Zone of skin (tissue), 1 donor: ENCODE data around the gene DCTN4.

DNA sequence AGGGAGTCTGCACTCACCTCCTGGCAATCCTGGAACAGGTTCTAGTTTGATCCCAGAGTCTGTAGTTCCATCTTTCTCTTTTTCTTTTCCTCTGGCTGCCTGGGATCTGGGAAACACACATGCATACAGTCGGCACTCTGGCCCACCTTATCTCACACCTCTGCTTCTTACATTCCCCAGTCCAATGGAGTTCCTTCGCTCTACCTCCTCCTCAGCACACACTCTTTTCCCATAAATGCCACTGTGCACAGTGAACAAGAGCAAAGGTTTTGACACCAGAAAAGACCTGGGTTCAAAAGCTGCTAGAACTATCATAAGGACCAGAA is 7.7 kb downstream of the RBM22 start:
- RRBS: no CpG with 5 or more reads among the region's 2 CpGs

GRCh38 chr5:150699410-150699880 is 1.4 kb downstream of the RBM22 start:
- RRBS: no CpG with 5 or more reads among the region's 4 CpGs

GRCh38 chr5:150743256-150743574 is 15.6 kb downstream of the DCTN4 start:
- RRBS: no CpG with 5 or more reads among the region's 5 CpGs

DNA sequence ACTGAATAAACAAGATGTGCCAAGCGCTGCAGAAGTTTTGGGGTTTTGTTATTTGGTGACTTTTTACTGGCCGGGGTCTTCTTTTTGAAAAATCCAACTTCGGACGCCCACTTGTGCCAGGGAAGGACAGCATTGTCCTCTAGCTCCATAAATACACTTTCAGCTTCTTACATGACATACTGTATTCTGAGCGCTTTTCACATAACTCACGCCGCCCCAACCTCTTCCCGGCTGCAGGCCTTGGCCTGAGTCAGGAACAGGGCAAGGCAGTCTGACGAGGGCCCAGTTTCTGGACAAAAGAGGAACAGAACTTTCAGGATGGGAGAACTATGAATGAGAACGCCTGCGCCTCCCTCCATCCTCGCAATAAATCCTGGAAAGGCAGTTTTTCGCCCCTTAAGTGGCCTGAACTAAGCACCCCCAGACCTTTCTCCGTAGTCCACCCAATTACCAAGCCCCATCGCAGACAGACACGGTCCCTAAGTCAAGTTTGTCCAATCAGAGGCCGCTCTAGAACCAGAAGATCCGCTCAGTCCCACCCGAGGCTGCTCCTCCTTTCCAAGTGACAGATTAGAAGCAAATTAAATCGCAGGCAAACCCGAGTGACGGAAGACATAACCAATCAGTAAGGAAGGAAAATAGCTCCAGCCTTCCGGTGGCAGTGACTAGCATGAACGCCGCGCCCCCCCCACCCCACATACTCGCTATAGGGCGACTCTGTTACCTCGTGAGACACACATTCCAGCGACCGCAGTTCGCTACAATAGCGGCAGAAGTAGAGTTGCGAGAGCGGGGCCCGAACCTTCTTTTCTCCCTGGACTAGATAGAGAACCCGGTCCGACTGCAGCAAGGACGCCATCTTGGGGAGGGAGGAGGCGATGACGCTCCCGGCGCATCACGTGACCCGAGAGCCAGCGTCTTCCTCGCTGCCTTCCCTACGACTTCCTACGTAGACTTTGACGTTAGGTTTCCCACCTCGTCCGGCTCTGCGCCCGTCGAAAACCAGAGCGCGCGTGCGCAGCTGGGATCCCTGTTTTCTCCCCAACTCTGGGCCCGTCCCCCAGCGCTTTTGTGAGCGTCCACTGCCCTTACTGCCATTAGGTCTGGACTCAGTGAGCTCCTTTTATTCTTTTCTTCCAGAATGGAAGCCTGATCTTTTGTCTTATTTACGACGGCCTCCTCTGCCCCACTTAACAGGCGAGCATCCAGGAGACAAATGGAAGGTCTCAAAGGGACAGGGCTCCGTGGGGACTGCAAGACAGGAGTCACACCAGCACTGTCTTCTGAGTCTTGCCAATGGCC is at the start of gene DCTN4:
TSS of gene DCTN4 (minus strand) at position 883 of the 1,302 bp plus-strand sequence.
- RRBS: 1% methylated on average over 14 of the region's 66 CpGs

GRCh38 chr5:150781499-150782662 is 3.3 kb downstream of the SMIM3 start:
- RRBS: no CpG with 5 or more reads among the region's 11 CpGs

- RRBS: no CpG with 5 or more reads among the region's 12 CpGs
Measured at GRCh38 chr5:150946683-150947013, 41.9 kb upstream of the ZNF300 start.

DNA sequence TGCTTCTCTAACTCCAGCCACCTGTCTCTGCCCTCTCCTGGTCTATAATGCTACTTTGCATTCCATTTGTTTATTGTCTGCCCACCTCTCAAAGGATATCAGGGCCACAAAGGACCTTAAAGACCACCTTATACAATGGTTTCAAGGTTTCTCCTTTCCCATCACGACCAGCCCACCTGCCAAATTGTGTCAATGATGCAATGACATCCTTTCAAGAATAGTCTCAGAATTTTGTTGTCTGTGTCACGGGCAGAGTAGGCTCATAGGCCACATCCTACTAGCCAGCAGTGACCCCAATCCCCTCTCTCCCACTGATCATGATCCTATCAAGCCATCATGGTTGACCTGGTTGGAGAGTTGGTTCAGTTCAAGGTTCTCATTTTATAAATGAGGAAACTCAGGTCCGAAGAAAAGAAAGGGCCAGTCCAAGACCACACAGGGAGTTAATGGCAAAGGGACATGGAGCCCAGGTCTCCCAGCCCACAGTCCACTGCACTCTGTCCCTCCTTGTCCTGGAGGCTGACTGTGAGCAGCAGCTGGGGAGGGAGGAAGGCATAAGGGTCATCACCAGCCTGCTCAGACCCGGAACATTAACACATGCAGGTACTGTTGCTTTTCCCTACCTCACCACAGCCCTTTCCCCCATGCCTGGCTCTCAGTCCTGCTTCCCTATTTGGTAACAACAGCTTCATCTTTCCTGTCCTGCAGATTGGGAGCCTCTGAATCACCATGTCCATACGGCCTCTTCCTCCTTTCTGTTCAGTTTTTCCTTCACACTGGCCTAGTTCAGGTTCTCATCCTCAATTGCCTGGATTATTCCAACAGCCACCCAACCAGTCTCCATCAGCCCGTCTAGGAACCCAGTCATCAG is 3.9 kb downstream of the GPX3 start:
- RRBS: no CpG with 5 or more reads among the region's 6 CpGs

DNA sequence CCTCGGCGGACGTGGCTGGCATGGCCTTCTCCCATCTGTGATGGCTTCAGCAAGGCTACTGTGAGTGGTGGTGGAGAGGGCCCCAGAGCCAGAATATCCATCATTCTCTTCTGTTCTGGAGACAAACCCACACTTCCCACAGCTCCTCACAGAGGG is 9.6 kb downstream of the GPX3 start:
- RRBS: no CpG with 5 or more reads among the region's 3 CpGs

GRCh38 chr5:151042359-151042958 is 22.1 kb downstream of the GPX3 start:
- RRBS: no CpG with 5 or more reads among the region's 13 CpGs

- RRBS: no CpG with 5 or more reads among the region's 5 CpGs
Measured at GRCh38 chr5:151101730-151102268, 21.0 kb upstream of the TNIP1 start.

- RRBS: no CpG with 5 or more reads among the region's 16 CpGs
Measured at GRCh38 chr5:151141484-151141982, 16.0 kb downstream of the ANXA6 start.

DNA sequence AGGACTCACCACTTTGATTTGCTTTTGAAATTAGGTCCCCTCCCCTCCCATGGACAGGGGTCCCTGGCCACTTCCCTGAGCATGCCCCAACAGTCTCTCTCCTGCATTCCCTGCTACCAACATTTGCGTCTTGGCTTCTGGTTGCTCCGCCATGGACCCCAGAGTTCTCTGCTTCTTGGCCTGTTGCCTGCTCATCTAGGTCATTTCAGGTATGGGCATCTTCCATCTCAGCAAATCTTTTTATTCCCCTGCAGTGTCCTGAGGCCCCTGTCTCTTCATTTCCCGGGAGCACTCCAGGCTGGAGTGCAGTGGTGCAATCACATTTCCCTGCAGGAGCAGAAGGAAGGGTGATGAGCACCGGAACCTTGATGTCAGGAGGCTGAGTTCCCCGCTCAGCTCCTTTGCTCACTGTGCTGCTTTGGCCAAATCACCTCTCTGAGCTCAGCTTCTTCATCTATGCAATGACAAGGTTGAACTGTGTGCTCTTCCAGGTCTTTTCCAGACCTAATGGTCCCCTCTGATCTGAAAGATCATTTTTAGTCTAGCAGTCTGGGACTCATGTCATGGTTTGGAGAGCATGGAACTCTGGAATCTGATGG is 11.8 kb upstream of the ANXA6 start:
- RRBS: 74% methylated on average over 2 of the region's 5 CpGs

DNA sequence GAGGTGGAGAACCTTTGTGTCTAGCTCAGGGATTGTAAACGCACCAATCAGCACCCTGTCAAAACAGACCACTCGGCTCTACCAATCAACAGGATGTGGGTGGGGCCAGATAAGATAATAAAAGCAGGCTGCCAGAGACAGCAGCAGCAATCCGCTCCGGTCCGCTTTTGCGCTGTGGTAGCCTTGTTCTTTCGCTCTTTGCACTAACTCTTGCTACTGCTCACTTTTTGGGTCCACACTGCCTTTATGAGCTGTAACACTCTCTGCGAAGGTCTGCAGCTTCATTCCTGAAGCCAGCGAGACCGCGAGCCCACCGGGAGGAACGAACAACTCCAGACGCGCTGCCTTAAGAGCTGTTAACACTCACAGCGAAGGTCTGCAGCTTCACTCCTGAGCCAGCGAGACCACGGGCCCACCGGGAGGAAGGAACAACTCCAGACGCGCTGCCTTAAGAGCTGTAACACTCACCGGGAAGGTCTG is 6.4 kb upstream of the SLC36A3 start:
- RRBS: no CpG with 5 or more reads among the region's 22 CpGs

DNA sequence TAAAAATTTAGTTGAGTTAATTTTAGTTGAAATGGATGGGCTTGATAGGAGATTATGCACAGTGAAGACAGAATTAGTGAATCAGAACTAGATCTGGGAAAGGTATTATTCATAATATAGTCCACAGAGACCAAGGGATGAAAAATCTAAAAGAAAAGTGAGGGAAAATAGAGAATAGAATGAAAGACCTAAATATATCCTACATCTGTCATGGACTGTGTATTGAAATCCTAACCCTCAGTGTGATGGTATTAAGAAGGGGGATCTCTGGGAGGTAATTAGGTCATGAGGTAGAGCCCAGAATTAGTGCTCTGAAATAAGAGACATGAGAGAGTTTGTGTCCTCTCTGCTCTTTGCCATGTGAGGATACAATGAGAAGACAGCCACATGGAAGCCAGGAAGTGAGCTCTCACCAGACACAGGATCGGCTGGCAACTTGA is 13.0 kb upstream of the SLC36A1 start:
- RRBS: no CpG with 5 or more reads among the region's 1 CpG

GRCh38 chr5:151483106-151483793 is 35.8 kb downstream of the SLC36A1 start:
- RRBS: no CpG with 5 or more reads among the region's 8 CpGs

DNA sequence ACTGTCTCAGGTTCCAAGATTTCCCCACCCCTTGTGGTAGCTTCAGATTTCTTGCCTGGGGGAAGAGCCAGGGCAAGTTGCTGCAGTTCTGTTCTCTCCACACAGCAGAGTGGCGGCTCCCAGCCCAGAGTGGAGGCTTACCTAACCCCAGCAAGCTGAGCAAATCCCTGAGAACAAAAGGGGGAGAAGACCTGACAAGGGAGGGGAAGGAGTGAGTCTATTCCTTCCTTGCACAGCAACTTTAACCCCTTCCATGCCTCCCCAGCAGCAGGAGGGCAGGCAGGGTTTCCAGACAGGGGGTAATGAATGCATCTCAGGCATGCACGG is 28.6 kb upstream of the FAT2 start:
- RRBS: no CpG with 5 or more reads among the region's 2 CpGs

DNA sequence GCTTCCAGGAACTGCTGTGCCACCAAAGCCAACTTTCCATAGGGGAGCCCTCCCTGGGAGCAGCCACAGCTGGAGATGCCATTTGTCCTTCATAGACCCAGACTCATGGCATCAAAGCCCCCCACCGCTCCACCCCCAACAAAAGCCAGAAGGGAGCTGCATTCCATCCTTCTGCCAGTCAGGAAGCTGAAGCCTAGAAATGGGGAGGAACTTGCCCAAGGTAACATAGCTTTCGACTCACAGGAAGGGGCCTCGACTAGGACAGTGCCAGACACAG is 28.9 kb upstream of the FAT2 start:
- RRBS: no CpG with 5 or more reads among the region's 3 CpGs

GRCh38 chr5:151685460-151686325 is 1.0 kb downstream of the SPARC start:
- RRBS: no CpG with 5 or more reads among the region's 8 CpGs

- RRBS: no CpG with 5 or more reads among the region's 3 CpGs
Measured at GRCh38 chr5:151755139-151755758, 3.2 kb downstream of the ATOX1 start.